ENCODE measurements around a stretch of chr4.

DNA sequence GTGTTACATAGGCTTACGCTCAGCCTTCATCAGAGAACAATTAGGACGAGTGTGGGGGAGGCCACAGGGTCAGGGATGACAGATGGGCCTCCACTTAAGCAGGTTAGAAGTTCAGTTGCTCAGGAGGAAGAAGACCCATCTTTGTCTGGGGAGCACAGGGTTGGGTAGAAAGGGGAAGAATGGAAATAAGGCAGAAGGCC, 118.7 kb downstream of the SMIM20 start:
- PRO-cap = unidirectional peak, plus-strand start at position 106 of the sequence
- RAMPAGE, long total RNA, 4 experiments = no peak in any of the 4 experiments

- PRO-cap = no peak
- RAMPAGE, long total RNA, 4 experiments = no peak in any of the 4 experiments
Observed at GRCh38 chr4:26075135-26075922, 161.3 kb downstream of the SMIM20 start.

DNA sequence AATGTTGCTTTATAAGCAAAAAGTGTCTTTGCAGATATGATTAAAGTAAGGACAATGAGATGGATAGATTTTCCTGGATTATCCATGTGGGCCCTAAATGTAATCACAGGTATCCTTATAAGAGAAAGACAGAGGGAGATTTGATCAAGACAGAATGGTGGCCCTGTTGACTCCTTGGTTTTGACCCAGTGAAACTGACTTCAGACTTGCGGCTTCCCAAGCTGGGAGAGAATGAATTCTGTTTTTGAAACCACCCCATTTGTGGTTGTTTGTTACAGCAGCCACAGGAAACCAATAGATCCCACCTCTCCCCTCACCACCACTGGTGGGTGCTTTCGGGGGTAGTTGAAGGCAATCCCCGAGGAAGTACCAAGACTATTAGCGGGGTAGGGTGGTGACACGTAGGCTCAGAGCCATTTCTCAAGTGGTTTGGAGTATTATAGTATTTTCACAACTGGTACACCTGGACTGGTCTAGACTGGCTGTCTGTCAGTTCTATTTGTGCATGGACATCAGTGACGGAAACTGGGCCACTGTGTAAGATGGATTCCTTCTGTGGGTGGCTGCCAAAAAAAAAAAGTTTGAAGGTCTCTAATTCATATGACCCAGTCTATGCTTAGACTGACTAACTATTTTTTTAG, 189.1 kb upstream of the RBPJ start:
- PRO-cap = unidirectional peak, plus-strand start at position 378 of the sequence
- RAMPAGE, long total RNA, 4 experiments = no peak in any of the 4 experiments

- PRO-cap = no peak
- RAMPAGE, long total RNA, 4 experiments = no peak in any of the 4 experiments
Observed at GRCh38 chr4:26362561-26363045, 41.8 kb downstream of the RBPJ start.

- PRO-cap = no peak
- RAMPAGE, long total RNA, 4 experiments = no peak in any of the 4 experiments
Observed at GRCh38 chr4:26858447-26858979, 2.1 kb upstream of the STIM2 start.

GRCh38 chr4:26858980-26859607, 1.5 kb upstream of the STIM2 start:
- PRO-cap = no peak
- RAMPAGE, long total RNA, 4 experiments = no peak in any of the 4 experiments

DNA sequence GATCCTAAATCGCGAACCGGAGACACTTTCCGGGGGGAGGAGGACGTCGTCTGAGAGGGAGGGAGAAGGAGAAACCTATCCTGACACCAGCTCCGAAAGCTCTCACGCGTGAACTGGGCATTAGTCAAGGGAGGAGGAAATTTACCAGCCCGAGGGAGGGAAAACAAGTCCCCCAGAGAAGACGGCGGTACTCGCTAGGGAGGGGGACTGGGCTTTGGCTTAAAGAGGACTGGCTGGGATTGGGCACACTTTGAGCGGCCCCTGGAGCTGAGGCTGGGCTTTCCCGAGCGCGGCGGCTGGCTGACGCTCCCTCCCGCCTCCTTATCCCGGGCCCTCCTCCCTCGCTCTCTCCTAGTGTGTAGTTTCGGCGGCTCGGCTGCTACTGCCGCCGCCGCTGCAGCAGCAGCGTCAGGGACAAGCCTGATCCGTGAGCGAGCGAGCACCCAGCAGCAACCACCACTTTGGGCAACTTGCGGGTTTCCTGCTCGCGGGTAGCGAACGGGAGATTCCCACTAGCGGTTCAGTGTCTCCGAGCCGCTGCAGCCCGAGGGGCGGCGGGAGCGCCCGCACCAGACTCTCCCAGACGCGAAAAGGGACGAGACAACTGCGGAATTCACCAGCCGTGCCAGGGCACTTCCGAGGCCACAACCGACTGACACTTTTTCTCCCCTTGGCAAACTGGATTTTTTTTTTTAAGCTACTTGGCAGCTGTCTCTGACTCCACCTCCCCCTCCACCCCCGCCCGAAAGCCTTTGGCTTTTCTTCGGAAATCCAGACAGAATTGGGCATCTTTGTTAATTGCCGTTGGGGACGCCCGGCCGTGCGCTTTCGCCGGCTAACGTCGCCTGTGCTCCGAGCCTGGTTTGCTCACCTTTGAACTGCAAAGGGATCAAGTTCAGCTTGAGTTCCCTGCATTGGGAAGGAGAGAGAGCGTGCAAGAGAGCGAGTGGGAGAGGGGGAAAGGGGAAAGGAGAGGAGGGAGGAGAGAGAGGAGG, 573 bp upstream of the PCDH7 start:
- PRO-cap = bidirectional peak, plus-strand start at position 175 of the sequence, minus-strand start at position 115 of the sequence; bidirectional peak, plus-strand start at position 276 of the sequence, minus-strand start at position 231 of the sequence; bidirectional peak, plus-strand start at position 354 of the sequence, minus-strand start at position 325 of the sequence; bidirectional peak, plus-strand start at position 788 of the sequence, minus-strand start at position 654 of the sequence; bidirectional peak, plus-strand start at position 930 of the sequence, minus-strand start at position 847 of the sequence
- RAMPAGE, long total RNA, 4 experiments = start-site peak on the plus strand in 1 of 4 experiments, centred at positions 382 to 804 of the sequence, 26 to 27 reads per replicate

- PRO-cap = bidirectional peak, plus-strand start at chr4:30721420, minus-strand start at chr4:30721133
- RAMPAGE, long total RNA, 4 experiments = no peak in any of the 4 experiments
Observed at GRCh38 chr4:30721057-30721352, 836 bp downstream of the PCDH7 start.

DNA sequence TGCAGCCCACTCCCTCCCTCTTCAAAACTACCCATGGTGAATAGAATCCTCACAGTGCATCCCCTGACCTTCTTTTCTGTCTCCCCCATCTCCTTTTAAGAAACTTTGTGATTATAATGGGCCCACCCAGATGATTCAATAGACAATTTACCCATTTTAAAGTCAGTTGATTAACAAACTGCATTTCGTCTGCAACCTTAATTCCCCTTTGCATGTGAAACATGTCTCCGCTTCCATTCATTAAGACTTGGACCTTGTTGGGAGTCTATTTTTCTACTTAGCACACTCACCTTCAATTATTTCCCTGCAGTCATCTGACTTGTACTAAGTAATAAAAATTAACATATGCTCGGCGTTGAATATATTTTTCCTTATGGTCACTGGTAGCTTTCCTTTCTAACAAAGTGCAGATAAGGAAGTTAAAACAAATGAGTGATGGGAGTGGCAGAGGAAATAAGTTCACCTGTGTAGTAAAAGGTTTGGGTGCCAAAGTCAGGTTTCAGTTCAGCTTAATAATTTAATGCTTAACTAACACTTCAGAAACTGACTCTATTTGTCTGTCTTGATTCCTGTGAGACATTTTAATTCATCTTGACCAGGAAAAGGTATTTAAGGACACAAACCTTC, 184.3 kb downstream of the PCDH7 start:
- PRO-cap = no peak
- RAMPAGE, long total RNA, 4 experiments = no peak in any of the 4 experiments

- PRO-cap = no peak
- RAMPAGE, long total RNA, 4 experiments = no peak in any of the 4 experiments
Observed at GRCh38 chr4:31145322-31146000, 425.3 kb downstream of the PCDH7 start.

DNA sequence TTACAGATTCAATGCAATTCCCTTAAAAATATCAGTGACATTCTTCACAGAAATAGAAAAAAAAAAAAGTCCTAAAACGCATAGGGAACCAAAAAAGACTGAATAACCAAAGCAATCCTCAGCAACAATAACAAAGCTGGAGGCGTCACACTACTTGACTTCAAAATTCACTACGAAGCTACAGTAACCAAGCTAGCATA, 528.5 kb downstream of the PCDH7 start:
- PRO-cap = no peak
- RAMPAGE, long total RNA, 4 experiments = no peak in any of the 4 experiments

DNA sequence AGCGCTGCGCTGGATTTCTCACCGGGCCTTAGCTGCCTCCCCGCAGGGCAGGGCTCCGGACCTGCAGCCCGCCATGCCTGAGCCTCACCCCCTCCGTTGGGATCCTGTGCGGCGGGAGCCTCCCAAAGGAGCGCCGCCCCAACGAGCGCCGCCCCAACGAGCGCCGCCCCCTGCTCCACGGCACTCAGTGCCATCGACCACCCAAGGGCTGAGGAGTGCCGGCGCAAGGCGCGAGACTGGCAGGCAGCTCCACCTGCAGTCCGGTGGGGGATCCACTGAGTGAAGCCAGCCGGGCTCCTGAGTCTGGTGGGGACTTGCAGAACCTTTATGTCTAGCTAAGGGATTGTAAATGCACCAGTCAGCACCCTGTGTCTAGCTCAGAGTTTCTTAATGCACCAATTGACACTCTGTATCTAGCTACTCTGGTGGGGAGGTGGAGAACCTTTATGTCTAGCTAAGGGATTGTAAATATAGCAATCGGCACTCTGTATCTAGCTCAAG, 1276.5 kb downstream of the PCDH7 start:
- PRO-cap = no peak
- RAMPAGE, long total RNA, 4 experiments = no peak in any of the 4 experiments

GRCh38 chr4:36325371-36325801, 44.0 kb downstream of the DTHD1 start:
- PRO-cap = no peak
- RAMPAGE, long total RNA, 4 experiments = no peak in any of the 4 experiments

DNA sequence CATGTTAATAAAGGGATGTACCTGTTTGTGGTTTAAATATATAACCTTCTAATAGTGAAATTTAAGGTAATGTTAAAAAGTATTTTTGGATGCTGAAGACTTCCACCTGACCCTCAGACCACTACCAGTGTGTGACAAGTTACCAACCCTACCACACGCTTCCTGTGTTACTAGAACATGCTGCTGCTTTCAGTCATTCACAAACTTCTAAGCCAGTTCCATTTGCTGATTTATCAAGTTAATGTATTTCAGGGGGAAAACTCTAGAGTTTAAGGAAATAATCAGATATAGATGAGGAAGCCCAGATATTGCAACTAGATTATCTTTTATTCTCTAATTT, 104.9 kb downstream of the DTHD1 start:
- PRO-cap = no peak
- RAMPAGE, long total RNA, 4 experiments = no peak in any of the 4 experiments

DNA sequence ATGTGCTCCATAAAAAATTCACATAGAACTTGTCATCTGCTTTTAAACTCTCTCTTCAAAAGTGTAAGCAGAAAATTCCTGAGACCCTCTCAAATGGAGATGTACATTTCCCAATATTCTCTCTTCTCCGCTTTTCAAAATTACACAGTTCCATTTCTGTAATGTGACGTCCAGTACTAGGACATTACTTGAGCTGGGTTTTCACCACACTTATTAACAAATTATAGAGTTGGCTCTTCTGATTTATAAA, 373.2 kb upstream of the NWD2 start:
- PRO-cap = no peak
- RAMPAGE, long total RNA, 4 experiments = no peak in any of the 4 experiments

DNA sequence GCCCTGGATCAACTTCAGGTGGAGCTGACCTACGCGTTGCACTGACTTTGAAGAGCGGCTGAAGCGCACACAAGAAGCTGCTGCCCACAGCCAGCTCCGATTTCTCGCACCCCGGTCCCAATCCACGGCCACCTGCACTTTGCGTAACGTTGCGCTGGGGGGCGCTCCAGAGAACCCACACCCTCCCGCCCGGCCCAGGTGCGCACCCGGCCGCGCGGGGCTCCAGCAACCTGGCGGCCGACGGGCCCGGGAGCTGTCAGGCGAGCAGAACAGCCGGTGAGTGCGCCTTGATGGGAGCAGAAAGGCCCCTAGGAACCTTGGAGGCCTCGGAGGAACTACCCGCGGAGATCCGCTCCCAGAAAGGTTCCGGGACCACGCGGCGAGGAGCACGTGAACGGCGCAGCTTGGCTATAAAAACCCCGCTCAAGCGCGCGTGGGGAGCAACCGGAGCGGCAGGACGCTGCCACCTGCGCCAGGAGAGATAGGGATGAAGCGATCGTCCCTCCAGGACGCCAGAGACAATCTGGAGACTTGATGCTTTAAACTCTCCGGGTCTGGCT, 718 bp upstream of the NWD2 start:
- PRO-cap = no peak
- RAMPAGE, long total RNA, 4 experiments = no peak in any of the 4 experiments

DNA sequence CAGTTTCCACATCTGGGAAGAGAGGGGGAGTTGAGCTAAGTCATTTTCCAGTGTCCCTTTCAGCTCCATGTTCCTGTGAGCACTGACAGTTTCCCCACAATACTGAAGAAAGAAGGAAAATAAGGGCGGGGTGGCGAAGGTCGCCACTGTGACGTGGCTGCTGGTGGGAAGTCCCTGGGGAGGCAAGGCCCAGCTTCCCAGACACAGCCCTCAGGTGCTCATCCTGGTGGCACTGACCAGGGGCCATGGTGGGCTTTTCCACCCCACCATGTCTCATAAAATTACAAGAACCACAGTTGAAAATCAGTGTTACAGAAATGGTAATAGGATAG, 121.9 kb downstream of the PTTG2 start:
- PRO-cap = no peak
- RAMPAGE, long total RNA, 4 experiments = no peak in any of the 4 experiments

DNA sequence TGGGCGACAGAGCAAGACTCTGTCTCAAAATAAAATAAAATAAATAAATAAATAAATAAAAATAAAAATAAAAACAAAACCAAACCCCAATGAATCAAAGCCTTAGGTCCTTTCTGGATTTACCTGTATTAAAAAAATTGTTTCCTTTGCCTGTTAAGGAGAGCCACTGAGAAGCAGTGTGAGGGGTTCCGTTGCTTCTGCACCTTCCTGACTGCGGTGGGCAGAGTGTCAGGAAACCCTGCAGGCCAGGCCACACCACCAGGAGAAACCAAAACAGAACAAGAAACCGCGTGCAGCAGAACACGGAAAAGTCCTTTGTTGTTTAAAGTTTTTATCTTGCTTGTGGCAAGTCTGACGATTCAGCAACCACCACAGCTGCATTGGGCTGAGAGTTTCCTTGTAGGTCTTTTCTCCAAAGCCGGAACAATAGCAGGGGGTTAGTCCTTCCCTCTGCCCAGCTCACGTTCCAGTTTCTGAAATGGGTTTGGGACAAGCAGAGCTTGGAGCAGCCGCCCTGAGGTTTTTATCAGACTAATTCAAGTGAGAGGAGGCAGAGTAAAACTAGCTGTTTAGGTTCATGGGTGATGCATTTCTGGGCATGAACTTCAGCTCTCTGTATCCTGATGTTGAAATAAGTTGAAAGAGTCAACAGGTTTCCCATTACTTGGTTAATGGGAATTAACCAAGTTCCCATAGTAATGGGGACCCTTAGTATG, 216.8 kb downstream of the PTTG2 start:
- PRO-cap = bidirectional peak, plus-strand start at position 469 of the sequence, minus-strand start at position 206 of the sequence
- RAMPAGE, long total RNA, 4 experiments = no peak in any of the 4 experiments

GRCh38 chr4:38231909-38232153, 271.6 kb downstream of the PTTG2 start:
- PRO-cap = no peak
- RAMPAGE, long total RNA, 4 experiments = no peak in any of the 4 experiments

DNA sequence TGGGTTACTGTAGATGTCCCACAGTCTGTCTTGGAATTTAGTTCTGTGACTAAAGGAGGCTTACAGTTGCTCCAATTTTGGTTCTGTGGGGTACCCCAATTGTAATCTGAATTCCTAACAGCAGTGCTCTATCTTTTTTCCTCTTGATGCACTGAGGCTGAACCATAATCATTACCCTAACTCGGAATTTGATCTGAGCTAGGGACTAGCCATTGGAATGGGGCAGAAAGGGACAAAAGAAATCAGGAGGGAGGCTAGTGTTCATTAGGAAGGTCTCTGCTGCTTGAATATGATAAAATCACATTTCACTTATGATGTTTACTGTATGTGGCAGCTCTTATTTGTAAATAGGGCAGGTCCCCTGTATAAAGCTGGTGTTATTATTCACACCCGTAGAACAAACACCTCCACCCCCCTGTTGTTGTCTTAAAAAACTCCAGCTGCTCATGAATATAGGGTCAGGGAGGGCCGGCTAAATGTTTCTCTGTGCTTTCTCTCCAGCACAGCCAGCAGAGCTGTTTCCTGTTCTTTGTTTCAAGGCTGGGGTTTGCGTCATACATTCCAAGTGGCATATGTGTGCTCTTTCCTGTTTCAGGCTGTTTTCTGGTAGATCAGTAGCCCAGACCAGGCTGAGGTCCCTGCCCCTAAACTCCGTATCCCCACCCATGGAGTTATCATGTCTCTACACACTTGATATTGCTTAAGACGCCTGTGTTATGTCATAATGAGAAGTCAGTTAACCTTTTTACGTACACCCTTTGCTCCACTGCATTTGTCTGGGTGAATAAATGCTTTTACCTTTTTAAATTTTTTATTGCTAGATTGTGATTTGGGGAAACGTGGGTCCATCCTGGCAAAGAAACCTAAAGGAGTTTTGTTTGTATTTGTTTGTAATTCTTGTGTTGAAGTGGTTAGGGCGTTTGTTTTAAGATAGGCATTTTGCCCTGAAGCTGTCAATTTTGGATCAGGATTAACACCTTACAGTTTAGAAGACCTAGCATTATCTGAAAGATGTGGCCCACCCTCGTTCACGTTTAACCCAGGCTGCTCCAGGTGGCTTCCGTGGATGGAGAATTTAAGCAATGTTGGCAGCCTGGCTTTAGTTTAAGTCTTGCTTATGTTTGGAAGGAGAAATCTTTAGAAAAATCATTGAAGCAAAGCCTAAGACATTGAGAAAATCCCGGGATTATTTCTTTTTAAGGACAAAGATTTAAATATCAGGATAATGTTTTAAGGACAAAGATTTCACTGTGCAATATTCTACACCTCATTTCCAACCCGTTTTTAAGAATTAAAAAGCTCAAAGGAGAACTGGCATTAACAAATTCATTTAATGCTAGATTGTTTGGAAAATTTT, 3.2 kb downstream of the KLF3 start:
- PRO-cap = bidirectional peak, plus-strand start at position 599 of the sequence, minus-strand start at position 486 of the sequence
- RAMPAGE, long total RNA, 4 experiments = start-site peak on the minus strand in 2 of 4 experiments, centred at positions 487 to 498 of the sequence, 8 to 12 reads per replicate

All from esophagus squamous epithelium (tissue), 4 donors.